T47D (cell line): ENCODE measurements around a stretch of chr3.

- RRBS, result 4% methylated on average over 5 of the region's 7 CpGs
These were observed 12.0 kb downstream of the TNK2 start for GRCh38 chr3:195896362-195896672.

GRCh38 chr3:196122958-196123373 is 41.1 kb upstream of the TFRC start:
- RRBS, result no CpG with 5 or more reads among the region's 15 CpGs

GRCh38 chr3:196126929-196127926 is 45.3 kb upstream of the TFRC start:
- RRBS, result no CpG with 5 or more reads among the region's 17 CpGs

- RRBS, result no CpG with 5 or more reads among the region's 9 CpGs
These were observed 6.4 kb downstream of the UBXN7 start for GRCh38 chr3:196425820-196426300.

GRCh38 chr3:196611692-196612644 is 27.5 kb upstream of the NRROS start:
- RRBS, result no CpG with 5 or more reads among the region's 11 CpGs

- RRBS, result 59% methylated on average over 2 of the region's 22 CpGs
These were observed 826 bp downstream of the NRROS start for GRCh38 chr3:196640204-196640835.

DNA sequence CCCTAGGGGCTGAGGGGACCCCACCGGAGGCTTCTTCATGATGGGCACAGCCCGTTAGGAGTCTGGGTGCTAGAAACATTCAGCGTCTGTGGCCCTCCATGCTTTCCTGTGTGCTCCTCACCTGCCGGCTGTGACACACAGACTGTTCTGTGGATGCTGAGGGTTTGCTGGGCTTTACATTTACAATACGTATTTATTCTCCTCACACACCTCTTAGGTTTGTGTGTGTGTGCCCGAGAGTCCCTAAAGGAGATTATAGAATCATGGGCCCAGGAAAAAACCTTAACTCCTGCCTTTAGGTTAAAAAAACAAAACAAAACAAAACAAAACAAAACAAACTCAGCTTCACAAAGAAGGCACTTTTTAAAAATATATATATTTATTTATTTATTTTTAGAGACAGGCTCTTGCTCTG is 1.3 kb downstream of the NRROS start:
- RRBS, result 70% methylated on average over 3 of the region's 6 CpGs

DNA sequence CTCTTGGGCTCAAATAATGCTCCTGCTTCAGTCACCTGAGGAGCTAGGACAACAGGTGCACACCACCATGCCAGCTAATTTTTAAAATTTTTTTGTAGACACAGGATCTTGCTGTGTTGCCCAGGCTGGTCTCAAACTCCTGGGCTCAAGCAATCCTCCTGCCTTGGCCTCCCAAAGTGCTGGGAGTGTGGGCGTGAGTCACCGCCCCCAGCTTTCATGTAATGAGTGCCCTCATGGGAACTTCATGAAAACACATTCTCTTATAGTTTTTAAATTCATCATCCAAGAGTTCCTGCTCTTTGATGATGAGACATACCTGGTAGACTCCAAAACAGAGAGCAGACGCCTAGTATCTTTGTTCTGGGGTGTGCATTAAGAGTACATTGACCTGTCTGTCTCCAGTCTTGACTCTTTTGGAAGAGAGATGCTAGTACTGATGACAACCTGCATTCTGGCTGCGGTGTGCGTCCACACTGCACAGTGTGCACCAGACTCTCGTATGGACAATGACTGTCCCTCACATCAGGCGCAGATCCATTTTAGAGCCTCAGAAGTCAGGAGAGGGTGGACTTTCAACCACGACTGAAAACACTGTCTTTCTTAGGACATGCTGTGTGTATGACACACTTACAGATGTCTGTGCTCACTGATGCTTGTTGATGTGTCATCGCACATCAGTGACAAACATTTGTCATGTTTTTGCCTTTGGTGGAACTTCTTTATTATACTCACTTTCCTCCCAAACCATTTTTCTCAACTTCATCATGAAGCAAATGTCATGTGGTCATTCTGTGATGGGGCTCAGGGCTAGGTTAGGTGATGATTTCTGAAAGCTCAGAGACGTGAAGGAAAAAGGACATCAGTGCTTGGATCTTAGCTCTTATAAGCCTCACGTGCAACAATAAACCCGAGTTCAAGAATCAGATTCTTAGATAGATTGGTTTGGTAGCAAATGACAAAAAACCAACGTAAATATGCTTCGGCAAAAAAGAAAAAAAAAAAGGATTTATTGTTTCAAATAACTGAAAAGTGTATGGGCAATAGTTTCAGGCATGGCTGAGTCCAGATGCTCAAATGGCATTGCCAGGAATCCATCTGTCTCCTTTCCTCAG is 2.2 kb downstream of the NRROS start:
- RRBS, result no CpG with 5 or more reads among the region's 14 CpGs

GRCh38 chr3:196652890-196653630 is 13.6 kb downstream of the NRROS start:
- RRBS, result no CpG with 5 or more reads among the region's 10 CpGs

- RRBS, result no CpG with 5 or more reads among the region's 12 CpGs
These were observed 23.7 kb downstream of the CEP19 start for GRCh38 chr3:196688198-196688848.

GRCh38 chr3:196906541-196907250 is 35.6 kb downstream of the NCBP2 start:
- RRBS, result no CpG with 5 or more reads among the region's 5 CpGs

DNA sequence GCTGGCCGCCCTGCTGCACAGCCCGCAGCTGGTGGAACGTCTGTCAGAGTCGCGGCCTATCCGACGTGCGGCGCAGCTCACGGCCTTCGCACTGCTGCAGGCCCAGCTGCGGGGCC is 118 bp downstream of the NCBP2AS2 start:
- RRBS, result no CpG with 5 or more reads among the region's 12 CpGs

DNA sequence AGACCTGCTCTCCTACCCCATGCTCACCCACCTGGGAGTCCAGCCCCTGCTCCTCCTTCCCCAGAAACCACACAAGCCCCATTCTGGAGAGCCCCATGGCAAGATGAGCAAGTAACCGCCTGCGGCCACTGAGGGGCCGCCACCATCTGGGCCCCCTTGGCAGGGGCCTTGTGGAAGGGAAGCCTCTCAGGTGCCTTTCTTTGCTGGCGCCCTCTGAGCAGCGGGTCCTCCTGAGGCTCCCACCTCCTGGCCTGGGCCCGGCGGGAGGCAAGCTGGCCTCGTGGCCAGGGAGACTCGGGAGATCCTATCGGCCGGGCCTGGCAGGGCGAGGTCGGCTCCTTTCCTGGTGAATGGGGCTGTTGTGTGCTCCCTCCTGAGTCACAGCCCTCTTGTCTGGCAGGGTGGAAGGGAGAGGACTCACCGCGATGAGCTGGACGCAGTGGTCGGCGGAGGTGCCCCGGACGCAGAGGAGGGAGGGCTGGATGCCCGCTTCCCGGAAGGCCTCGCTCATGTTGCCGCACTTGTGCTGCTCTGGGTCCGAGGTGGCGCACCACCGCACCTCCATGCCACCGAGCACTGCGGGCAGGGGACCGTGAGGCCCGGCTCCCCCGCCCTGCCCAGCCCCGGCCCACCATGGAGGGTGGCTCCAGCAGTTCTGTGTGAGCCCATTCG is 2.1 kb downstream of the MELTF start:
- RRBS, result 89% methylated on average over 16 of the region's 34 CpGs

DNA sequence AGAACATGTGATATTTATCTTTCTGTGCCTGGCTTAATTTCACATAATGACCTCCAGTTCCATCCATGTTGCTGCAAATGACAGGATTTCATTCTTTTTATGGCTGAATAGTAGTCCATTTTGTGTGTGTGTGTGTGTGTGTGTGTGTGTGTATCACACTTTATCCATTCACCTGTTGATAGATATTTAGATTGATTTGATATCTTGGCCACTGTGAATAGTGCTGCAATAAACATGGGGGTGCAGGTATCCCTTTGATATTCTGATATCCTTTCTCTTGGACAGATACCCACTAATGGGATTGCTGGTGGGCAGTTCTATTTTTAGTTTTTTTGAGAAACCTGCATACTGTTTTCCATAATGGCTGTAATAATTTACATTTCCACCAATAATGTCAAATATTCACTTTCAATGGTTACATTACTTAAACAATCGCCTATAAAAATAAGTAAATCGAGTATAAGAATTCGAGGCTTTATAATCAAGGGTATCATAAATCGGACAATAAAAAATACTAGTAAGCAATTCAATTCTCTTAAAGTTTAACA is 18.1 kb downstream of the DLG1 start:
- RRBS, result no CpG with 5 or more reads among the region's 4 CpGs

DNA sequence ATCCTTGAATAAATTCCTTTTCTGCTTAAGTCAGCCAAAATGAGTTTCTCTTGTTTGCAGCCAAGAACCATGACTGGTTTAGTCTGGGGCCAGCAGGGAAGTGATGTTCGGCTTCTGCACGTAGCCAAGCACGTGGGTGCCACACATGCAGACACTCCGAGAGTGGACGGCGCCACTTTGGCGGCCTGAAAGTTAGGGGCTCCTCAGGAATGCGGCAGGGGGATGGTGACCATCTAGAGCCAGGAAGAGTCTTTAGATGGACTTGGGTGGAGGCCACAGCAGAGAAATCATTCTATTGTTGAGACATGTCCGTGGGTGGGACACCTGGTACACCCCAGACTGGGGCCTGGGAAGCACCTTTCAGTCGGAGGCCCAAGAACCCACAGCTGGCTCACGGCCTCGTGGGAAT is 60.9 kb downstream of the BDH1 start:
- RRBS, result no CpG with 5 or more reads among the region's 12 CpGs

GRCh38 chr3:197501529-197501855 is 54.3 kb downstream of the BDH1 start:
- RRBS, result no CpG with 5 or more reads among the region's 1 CpG

- RRBS, result 2% methylated on average over 7 of the region's 23 CpGs
These were observed 302 bp downstream of the BDH1 start for GRCh38 chr3:197555548-197555783.

GRCh38 chr3:197791840-197792038 is 685 bp downstream of the LRCH3 start:
- RRBS, result 2% methylated on average over 2 of the region's 13 CpGs

DNA sequence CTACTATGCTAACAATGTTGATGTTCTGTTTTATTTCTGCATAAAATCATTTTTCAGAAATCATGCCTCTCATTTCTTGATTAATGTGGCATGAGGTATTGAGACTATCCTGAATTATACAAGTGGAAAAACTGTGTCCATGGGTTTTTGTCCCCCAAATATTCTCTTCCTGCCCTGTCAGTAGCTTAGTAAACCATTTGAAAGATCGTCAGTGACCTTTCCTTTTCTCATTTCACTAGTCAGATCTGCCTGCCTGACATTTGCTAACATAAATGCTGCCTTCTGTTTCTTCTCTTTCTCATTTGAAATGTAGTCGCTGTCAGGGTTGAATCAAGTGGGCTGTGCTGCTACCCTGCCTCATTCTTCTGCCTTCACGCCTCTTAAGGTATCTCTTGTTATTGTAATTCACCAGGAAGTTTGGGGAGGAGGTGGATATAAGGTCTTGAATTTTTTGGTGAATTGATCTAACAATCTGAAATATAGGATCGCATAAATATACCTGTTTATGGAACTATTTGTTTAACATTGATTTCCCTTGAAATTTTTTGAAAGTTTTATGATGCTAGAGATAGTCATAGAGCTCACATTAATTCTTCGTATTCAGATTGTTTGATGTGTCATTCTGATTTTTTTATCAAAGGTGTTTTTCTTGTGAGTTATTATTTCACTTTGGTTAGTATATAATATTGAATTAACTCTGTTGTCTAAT is 67.6 kb downstream of the LRCH3 start:
- RRBS, result no CpG with 5 or more reads among the region's 5 CpGs

GRCh38 chr3:197955472-197956125 is 4.2 kb downstream of the IQCG start:
- RRBS, result no CpG with 5 or more reads among the region's 12 CpGs